Left lobe of liver (tissue), 1 donor: ENCODE data around the genes IMPG1, TENT5A and SNAP91.

DNA sequence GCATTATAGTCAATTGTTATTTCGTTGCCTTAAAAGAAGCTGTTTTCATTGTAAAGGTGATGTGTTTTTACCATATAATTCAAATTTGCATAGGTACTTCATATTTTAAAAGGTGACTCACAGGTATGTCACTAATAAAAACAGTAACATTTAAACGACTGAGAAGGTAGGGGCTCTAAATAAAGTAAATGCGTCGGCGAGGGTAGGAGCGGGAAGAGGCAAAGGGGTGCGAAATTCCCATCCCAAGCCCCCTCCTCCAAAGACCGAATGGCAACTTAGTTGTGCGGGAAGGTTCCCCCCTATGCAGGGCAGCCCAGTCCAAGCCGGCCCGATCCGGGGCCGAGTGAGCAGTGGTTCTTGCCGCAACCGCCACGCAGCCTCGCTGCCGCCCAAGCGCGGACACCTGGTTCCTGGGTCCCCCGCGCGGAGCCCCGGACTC is 623 bp upstream of the MYO6 start:
- PRO-cap = no peak

DNA sequence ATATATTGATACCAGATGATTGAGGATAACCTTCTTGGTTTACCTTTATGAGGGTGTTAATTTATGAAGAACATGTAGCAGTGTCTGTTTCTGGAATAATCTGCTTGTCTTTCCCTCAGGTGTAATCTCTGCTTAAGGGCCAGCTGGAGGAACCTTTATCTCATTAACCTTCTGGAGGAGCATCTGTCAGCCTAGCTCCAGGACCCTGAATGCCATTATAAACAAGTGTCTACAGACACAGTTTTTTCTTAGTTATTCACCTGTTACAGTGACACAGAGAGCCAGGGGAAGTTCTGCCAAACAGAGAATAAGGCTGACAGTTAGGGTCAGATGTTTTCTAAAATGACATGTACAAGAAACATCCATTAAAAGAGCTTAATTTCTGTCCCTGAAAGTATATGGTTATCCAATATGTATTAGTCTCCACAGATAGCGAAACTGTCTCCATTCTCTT is at the start of gene IMPG1:
Gene IMPG1, minus strand, starts transcription at position 86 of the 454 bp plus-strand sequence.
- PRO-cap = no peak

- PRO-cap = no peak
These were observed 686.2 kb downstream of the HTR1B start for GRCh38 chr6:76776955-76777532.

GRCh38 chr6:77073020-77073304 is 390.3 kb downstream of the HTR1B start:
- PRO-cap = unidirectional peak, minus-strand start at chr6:77073249

GRCh38 chr6:77839037-77839398 is 186.2 kb downstream of the MEI4 start:
- PRO-cap = unidirectional peak, minus-strand start at chr6:77839182

GRCh38 chr6:78858773-78859096 is 8.6 kb upstream of the IRAK1BP1 start:
- PRO-cap = no peak

- PRO-cap = no peak
These were observed 11.6 kb downstream of the LCA5 start for GRCh38 chr6:79525551-79526130.

DNA sequence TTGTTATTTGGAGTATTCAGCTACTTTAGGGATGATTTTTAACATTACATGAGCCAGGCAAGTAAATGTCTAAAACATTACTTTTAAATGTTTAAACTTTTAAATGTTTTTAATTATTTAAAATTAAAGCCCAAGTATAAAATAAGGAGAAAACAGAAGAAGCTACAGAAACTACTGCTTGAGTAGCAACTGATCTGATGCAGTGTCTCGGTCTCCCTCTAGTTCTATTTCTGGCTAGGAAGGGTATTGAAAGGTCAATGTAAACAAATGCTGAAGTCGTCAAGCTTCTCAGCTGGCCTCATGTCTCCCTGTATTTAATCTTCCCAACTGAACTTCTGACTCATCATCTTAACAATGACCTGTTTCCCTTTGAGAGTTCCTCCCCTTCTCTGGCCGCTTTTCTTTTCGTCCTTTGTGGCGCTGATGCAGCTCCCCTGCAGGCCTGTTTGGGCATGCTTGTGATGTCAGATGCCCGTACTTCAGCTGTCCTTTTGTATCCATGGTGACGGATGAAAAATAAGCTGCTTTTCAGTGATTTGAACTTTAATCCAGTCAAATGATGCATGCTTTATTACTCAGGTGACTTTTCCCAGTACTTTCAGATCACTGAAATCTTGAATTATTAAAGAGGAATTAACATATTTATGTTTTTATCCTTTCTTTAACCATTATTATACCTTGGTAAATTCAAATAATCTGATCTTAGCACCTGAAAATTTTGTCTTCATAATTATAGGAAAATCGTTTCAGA is 7.8 kb upstream of the LCA5 start:
- PRO-cap = no peak

DNA sequence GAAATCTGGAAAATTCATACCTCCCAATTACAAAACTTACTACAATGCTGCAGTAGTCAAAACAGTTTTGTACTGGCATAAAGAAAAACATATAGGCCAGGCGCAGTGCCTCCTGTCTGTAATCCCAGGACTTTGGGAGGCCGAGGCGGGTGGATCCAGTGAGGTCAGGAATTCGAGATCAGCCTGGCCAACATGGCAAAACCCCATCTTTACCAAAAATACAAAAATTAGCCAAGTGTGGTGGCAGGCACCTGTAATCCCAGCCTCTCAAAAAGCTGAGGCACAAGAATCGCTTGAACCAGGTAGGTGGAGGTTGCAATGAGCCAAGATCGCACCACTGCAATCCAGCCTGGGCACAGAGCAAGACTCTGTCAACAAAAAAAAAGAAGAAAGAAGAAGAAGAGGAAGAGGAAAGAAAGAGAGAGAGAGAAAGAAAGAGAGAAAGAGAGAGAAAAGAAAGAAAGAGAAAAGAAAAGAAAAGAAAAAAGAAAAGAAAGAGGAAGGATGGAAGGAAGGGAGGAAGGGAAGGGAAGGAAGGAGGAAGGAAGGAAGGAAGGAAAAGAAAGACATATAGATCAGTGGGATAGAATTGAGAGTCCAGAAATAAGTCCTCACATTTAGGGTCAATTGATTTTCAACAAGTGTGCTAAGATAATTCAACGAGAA is 34.1 kb upstream of the SH3BGRL2 start:
- PRO-cap = no peak

GRCh38 chr6:80020370-80020795 is 15.9 kb downstream of the TTK start:
- PRO-cap = no peak

GRCh38 chr6:80358159-80358789 is 251.8 kb downstream of the BCKDHB start:
- PRO-cap = no peak

- PRO-cap = bidirectional peak, plus-strand start at chr6:81750208, minus-strand start at chr6:81750186
These were observed 2.7 kb downstream of the TENT5A start for GRCh38 chr6:81749600-81750283.

GRCh38 chr6:81752587-81752962 is at the start of gene TENT5A:
TSS of gene TENT5A (minus strand) at chr6:81752681.
- PRO-cap = bidirectional peak, plus-strand start at chr6:81752833, minus-strand start at chr6:81752681

DNA sequence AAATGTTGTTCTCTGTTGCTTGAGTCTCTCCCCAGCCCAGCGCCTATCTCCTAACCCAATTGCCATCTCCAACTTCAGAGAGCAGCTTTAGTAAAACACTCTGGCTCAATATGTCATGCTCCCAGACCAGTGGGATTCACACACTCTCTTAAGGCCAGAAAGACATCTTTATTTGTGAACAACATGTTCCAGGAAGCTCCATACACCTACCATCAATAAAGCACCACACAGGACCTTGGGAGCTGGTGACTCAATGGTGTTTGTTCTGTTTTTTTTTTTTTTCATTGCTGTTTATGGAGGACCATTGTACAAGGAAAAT is 36.2 kb upstream of the TENT5A start:
- PRO-cap = no peak

DNA sequence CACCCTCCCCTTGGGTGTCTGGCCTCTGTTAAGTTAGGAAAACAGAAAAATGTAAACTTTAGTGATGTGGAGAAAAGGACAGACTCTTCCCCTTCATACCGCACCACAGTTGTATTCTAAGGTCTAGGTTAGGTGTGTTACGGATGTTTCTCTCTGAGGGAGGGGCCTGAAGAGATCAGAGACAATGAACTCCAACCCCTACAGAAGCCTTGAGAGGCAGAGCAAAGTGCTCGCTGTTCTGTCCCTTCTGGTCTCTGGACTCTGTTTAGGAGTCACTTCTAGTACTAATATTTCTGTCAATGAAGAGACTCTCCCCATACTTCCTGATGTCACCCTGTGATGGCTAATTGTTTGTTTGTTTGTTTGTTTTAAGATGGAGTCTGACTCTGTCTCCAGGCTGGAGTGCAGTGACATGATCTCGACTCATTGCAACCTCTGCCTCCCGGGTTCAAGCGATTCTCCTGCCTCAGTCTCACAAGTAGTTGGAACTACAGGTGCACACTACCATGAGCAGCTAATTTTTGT is 181.8 kb upstream of the TENT5A start:
- PRO-cap = no peak

DNA sequence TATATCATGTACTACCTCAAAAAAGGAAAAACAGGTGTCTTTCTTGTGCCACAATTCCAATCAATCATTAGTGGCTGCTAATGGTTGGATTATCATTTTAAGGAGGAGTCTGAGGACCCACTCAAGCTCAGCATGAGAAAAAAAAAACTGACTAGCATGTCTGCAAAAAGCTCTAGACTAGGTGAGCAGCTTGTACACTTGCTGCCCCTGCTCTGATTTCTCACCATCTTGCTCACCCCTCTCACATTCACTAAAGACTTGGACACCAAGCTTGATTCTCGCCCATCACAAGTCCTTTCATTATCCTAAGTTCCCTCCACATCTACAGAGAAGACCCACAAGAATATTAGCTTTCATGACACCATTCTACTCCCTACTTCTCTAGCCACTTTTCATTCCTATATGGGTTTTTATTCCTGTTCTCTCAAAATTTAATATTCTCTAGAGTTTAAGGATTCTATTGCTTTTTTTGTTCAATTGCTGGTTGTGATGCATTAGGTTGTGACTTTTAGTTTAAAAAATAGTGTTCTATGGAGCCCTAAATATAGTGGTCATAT is 18.0 kb downstream of the IBTK start:
- PRO-cap = no peak

GRCh38 chr6:82363139-82363579 is 458 bp upstream of the TPBG start:
- PRO-cap = no peak

- PRO-cap = no peak
These were observed at the start of gene SNAP91 for GRCh38 chr6:83709002-83709842. TSS of gene SNAP91 (minus strand) at chr6:83709101.

DNA sequence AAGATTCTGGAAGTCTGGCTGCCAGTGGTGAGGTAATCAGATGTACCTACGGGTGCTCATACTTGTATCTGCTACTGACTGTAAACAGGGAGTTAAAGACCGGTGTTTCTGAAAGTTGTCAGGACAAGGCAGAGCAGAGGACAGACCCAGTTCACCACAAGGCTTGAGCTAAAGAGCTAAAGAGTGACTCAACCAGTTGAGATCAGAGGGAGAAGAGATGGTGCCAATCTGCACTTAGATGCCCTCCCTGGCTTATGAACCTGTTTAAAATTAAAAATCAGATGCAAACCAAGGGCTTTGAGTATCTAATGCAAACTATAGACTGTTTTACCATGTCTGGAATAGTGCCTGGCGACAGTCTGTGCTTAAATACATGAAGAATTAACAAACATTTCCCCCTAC is 55.3 kb downstream of the CEP162 start:
- PRO-cap = no peak

DNA sequence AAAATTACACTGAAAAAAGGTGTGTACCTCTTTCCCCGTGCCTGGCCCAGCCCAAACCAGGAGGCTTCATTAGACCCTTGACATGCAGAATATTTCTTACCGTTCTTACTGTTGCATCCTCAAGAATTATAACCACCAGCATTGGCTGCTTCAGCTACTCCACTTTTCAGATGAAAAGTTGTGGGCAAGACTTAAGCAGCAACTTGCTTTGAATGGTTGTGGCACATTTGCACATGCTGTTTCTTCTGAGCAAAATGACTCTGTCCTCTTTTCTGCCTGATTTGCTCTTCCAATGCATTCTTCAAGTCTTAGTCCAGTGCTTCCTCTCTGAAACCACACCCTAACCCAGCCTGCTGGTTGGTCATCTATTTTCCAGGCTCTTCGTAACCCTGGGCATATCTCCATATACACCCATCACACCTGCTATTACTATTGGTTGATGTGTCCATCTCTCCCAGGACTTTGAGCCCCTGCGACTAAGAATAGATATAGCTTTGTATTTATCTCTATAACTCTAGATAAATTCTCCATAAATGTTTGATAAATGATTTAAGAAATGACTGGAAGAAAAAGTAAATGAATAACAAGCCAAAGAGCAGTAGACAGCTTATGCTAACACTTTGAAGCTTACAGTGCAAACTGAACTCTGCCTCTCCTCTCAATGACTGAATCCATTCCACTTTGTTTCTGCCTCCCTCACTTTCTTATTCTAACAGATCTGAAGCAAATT is 59.8 kb upstream of the NT5E start:
- PRO-cap = bidirectional peak, plus-strand start at position 637 of the sequence, minus-strand start at position 281 of the sequence